Heart left ventricle (tissue), 7 donors: ENCODE data around the genes LGALS9C and FBXW10.

GRCh38 chr17:18325801-18326502 is 10.9 kb downstream of the SMCR8 start:
- PRO-cap, 6 experiments: no peak in any of the 6 experiments
- RAMPAGE, long total RNA, 2 experiments: no peak in any of the 2 experiments
- RRBS: no CpG with 5 or more reads among the region's 9 CpGs

DNA sequence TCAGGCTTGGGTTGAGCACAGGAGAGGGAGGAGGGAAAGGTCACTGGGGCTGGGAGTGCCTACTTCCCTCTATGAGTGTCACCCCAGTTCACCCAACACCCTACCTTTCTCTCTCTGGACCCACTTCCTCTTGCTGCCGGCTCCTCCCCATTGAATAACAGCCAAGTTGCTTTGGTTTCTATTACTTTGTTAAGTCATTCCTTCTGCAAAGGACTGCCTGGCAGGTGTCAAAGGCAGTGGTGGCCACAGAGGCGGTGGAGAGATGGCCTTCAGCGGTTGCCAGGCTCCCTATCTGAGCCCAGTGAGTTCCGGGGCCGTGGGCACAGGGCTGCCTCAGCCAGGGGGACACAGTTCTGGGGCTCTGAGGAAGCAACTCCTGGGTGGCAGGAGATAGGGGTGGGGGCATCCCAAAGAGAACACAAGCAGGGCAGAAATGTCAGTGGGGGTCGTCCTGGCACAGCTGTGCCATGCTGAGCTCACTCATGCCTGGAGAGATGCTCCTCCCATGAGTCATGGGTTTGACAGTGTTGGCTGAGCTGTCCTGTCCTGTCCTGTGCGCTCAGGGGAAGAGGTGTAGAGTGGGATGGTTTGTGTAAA is at the start of gene LGALS9C:
LGALS9C (plus strand) TSS at position 197 of the 597 bp plus-strand sequence.
- PRO-cap, 6 experiments: no peak in any of the 6 experiments
- RAMPAGE, long total RNA, 2 experiments: no peak in any of the 2 experiments
- RRBS: no CpG with 5 or more reads among the region's 7 CpGs

- PRO-cap, 6 experiments: no peak in any of the 6 experiments
- RAMPAGE, long total RNA, 2 experiments: no peak in any of the 2 experiments
- RRBS: no CpG with 5 or more reads among the region's 8 CpGs
These were observed at the start of gene FBXW10 for GRCh38 chr17:18743796-18744310. FBXW10 (plus strand) TSS chr17:18744054.

DNA sequence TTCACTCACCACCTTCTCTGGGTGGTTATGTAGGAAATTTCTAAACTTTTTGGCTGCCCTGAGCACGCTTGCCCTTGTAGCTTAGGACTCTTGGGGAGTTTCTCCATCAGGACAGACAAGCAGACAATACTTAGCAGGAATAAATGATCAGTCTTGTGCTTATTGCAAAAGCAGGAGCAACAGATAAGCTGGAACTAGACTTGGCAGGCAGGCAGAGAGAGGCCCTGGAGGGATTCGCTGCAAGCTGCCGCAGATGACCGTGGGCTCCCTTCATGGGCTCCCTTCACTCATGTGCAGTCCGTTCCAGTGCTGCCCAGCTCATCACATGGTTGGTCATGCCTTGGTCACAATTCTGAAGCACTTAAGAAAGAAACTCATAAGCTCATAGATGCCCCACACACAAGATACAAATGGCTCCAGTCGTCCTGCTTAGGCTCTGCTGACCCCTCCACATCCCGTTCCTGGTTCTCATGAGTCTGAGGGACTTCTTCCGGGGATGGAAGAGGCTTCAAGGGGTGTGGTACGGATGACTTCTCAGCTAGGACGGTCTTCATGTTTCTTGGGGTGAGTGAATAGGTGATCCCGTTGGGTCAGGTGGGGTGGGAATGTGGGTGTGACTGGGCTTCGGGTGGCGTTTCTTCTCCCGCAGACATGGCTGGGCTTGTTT is 2.3 kb upstream of the SLC5A10 start:
- PRO-cap, 6 experiments: no peak in any of the 6 experiments
- RAMPAGE, long total RNA, 2 experiments: no peak in any of the 2 experiments
- RRBS: no CpG with 5 or more reads among the region's 14 CpGs

GRCh38 chr17:19061810-19062122 is 15.0 kb upstream of the GRAP start:
- PRO-cap, 6 experiments: peak in 4 of 6 experiments; most common plus-strand start chr17:19061912 (in 3)
- RAMPAGE, long total RNA, 2 experiments: no peak in any of the 2 experiments
- RRBS: no CpG with 5 or more reads among the region's 17 CpGs

- PRO-cap, 6 experiments: no peak in any of the 6 experiments
- RAMPAGE, long total RNA, 2 experiments: no peak in any of the 2 experiments
- RRBS: no CpG with 5 or more reads among the region's 11 CpGs
These were observed 60.8 kb downstream of the B9D1 start for GRCh38 chr17:19301526-19302259.

DNA sequence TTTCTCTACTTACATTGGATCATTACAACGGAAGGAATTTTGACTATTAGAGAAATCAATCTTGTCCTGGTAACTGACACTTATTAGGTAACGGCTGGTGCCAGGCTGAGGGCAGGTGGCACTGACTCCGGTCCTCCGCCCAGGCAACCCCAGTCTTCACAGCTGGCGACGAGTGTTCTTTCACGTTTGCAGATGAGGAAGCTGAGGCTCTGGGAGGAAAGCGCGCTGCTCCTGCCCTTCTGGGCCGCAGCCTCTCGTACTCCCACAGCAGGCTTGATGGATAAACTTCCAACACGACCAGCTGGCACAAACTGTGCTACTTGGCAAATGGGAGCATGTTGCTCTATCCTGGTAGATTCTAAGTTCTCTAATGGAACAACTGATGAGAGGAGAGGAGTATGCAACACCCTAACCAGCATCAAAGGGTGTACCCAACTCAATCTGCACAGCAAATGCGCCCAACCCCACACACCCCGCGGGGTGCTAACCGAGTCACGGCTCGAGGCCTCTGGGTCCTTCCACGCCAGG is 588 bp upstream of the SLC47A1 start:
- PRO-cap, 6 experiments: no peak in any of the 6 experiments
- RAMPAGE, long total RNA, 2 experiments: no peak in any of the 2 experiments
- RRBS: no CpG with 5 or more reads among the region's 19 CpGs

- PRO-cap, 6 experiments: no peak in any of the 6 experiments
- RAMPAGE, long total RNA, 2 experiments: no peak in any of the 2 experiments
- RRBS: no CpG with 5 or more reads among the region's 3 CpGs
These were observed 16.2 kb downstream of the SLC47A1 start for GRCh38 chr17:19549777-19550397.

DNA sequence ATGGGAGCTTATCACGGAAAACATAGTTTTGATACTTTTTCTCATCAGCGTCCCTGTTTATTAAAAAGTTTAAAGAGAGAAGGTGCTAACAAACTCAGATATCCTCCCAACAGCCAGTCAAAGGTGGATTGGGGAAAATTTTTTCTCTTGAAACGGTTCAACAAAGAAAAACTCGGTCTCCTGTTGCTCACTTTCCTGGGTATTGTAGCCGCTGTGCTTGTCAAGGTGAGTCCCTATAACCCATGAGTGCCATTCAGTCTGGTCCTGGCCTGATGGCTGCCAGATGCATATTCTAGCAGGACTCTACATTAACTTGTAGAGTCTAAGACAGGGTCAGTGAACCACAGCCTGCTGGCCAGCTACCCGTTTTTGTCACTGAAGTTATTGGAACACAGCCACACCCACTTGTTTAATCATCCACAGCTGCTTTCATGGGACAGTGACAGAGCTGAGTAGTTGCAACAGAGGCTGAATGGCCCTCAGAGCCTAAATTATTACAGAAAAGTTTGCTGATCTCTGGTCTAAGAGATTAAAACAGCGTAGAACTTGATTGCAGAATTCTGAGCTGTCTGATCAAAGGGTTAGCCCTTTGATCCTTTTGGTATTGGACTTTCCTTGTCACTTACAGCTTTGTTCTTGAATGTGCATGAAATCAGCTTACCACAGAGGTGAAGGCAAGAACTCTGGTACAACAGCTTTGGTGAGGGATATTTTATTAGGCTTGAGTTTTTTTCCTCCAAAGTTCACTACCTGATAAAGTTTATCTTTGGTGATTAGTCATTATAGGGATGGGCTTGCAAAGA is 23.4 kb downstream of the ALDH3A2 start:
- PRO-cap, 6 experiments: no peak in any of the 6 experiments
- RAMPAGE, long total RNA, 2 experiments: no peak in any of the 2 experiments
- RRBS: no CpG with 5 or more reads among the region's 7 CpGs

GRCh38 chr17:19768028-19768358 is 19.9 kb upstream of the ALDH3A1 start:
- PRO-cap, 6 experiments: no peak in any of the 6 experiments
- RAMPAGE, long total RNA, 2 experiments: no peak in any of the 2 experiments
- RRBS: no CpG with 5 or more reads among the region's 4 CpGs

- PRO-cap, 6 experiments: no peak in any of the 6 experiments
- RAMPAGE, long total RNA, 2 experiments: no peak in any of the 2 experiments
- RRBS: no CpG with 5 or more reads among the region's 3 CpGs
These were observed 48.5 kb upstream of the CDRT15L2 start for GRCh38 chr17:20531106-20531389.

DNA sequence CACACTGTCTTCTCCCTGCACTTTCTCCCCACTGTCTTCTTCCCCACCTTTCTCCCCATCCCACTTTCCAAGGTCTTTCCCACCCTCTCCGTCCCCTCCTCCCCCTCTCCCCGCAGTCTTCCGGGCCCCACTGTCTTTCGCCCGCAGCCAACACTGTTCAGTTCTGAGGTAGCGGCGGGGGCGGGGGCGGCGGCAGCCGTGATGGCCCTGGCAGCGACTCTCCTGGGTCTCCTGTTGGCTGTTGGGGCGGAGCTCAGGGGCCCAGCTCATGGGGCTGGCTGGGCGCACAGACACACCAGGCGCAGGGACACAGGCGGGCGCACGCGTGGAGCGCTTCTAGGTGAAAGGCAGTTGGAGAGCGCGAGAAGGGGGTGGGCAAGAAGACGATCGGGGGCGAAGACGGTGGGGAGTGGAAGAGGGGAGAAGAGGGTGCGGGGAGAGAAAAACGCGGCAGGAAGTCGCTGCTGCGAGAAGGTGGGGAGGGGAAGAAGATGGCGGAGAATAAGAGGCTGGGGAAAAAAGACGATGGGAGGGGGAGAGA is 47.5 kb upstream of the CDRT15L2 start:
- PRO-cap, 6 experiments: peak in 4 of 6 experiments; most common minus-strand start position 155 of the sequence (in 3)
- RAMPAGE, long total RNA, 2 experiments: no peak in any of the 2 experiments
- RRBS: no CpG with 5 or more reads among the region's 33 CpGs

DNA sequence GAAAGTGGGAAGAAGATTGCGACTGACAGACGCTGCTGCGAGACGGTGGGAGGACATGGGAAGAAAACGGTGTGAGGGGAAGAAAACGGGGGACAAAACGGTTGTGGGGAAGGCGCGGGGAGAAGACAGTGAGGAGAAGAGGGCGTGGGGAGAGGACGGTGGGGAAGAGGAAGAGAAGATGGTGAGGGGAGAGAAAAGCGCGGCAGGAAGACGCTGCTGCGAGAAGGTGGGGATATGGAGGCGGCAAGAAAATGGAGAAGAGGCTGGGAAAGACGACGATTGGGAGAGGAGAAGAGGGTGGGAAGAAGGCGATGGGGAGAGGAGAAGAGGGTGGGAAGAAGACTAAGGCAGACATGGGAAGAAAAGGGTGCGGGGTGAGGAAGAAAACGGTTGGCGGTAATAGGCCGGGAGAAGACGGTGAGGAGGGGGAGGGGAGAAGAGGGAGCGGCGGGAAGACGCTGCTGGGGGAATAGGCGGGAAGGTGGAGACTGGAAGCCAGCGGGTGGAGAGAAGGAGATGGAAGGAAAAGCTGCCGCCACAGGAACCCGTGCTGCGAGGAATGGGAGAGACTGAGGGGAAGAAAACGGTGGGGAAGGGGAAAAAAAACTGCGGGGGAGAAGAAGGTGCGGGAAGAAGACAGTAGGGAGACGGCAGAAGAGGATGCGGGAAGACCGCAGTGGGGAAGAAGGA is 46.9 kb upstream of the CDRT15L2 start:
- PRO-cap, 6 experiments: peak in 3 of 6 experiments; most common plus-strand start position 362 of the sequence (in 3)
- RAMPAGE, long total RNA, 2 experiments: no peak in any of the 2 experiments
- RRBS: no CpG with 5 or more reads among the region's 38 CpGs

- PRO-cap, 6 experiments: no peak in any of the 6 experiments
- RAMPAGE, long total RNA, 2 experiments: no peak in any of the 2 experiments
- RRBS: 83% methylated on average over 2 of the region's 15 CpGs
These were observed 127.4 kb downstream of the CDRT15L2 start for GRCh38 chr17:20706828-20707368.

DNA sequence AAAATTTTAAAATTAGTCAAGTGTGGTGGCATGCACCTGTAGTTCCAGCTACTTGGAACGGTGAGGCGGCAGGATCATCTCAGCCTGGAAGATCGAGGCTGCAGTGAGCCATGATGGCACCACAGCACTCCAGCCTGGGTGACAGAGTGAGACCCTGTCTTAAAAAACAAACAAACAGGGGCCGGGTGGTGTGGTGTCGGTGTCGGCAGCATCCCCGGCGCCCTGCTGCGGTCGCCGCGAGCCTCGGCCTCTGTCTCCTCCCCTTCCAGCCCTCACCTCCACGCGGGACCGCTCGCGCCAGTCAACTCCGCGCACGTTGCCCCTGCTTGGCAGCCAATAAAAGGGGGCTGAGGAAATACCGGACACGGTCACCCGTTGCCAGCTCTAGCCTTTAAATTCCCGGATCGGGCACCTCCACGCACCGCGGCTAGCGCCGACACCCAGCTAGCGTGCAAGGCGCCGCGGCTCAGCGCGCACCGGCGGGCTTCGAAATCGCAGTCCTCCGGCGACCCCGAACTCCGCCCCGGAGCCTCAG is 204.6 kb downstream of the CDRT15L2 start:
- PRO-cap, 6 experiments: no peak in any of the 6 experiments
- RAMPAGE, long total RNA, 2 experiments: no peak in any of the 2 experiments
- RRBS: 25% methylated on average over 1 of the region's 46 CpGs

- PRO-cap, 6 experiments: no peak in any of the 6 experiments
- RAMPAGE, long total RNA, 2 experiments: no peak in any of the 2 experiments
- RRBS: no CpG with 5 or more reads among the region's 20 CpGs
These were observed 174.4 kb downstream of the USP22 start for GRCh38 chr17:20868427-20868817.

GRCh38 chr17:20979416-20980009 is 63.3 kb downstream of the USP22 start:
- PRO-cap, 6 experiments: no peak in any of the 6 experiments
- RAMPAGE, long total RNA, 2 experiments: no peak in any of the 2 experiments
- RRBS: no CpG with 5 or more reads among the region's 7 CpGs

DNA sequence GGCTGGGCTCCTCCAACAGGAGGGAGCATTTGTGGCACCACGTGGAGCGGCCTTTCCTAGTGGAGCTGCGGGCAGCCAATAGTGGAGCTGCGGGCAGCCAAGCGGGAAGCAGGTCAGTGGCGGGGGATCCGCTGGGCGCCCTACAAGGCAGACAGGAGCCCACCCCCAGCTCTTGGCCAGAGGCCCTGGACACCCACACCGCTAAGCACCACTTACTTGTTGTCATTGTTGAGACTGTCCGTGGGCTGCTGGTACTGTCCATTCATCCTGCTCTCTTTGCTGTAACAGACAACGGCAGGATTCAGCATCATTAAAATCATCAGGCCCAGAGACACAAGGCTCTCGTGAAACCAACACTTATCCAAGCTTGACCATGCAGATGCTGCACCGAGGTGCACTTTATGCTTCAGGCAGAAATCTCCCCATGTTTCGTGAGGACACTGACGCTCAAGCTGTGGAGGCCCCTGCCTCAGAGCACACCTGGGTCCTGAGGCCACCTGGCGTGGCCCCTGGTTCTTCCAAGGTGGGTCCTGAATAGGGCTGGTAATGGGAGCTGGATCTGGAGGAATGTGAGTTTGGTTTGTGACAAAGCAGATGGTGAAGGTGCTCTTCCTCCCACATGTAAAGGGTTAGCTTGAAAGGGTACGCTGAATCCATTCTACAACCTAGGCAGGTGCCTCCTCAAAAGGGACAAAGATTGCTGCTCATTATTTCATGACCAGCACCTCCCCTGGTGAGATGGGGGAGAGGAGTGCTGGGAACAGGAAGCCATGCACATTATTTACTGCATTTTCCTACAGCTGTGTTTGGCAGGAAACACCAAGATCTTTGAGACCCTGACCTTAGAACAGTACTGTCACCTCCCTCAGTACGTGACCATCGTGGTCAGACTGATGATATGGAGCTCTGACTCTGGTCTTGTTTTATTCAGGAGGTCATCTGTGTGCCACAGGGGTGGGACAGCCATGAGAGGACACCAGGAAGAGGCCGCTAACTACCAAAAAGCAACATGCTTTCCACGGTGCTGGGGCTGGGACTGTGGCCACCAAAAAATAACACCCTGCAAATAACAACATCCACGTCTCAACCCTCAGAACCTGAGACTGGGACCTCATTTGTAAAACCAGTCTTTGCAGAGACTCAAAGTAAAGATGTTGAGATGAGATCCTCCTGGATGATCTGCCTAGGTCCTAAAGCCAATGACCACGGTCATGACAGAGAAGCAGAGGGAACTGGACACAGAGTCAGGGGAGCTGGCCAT is 37.7 kb downstream of the USP22 start:
- PRO-cap, 6 experiments: no peak in any of the 6 experiments
- RAMPAGE, long total RNA, 2 experiments: no peak in any of the 2 experiments
- RRBS: no CpG with 5 or more reads among the region's 23 CpGs

DNA sequence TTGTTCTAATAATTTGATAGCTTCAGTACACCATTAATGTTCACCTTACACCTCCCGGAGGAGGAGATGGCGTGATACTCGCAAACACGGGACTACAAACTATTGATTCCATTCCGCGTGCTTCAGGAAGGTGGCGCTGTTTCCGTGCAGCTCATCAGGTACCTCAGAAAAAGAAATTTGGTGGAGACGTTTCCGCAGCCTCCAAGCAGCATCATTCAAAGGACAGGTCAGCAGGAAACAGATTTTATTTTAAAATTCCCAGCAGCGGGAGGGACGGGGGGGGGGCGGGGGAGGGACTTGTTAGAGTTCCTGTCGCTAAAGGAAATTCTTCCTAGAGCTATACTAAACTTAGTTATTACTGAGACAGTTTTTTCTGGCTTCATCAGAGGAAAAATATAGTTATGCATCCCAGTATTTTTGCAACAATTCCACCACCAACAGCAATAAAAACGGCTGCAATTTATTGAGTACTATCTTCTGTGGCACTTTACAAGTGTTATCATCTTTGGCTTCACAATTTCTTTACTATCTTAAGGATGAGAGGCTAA is 7.0 kb upstream of the DHRS7B start:
- PRO-cap, 6 experiments: peak in 2 of 6 experiments; most common minus-strand start position 224 of the sequence (in 2)
- RAMPAGE, long total RNA, 2 experiments: no peak in any of the 2 experiments
- RRBS: no CpG with 5 or more reads among the region's 15 CpGs

DNA sequence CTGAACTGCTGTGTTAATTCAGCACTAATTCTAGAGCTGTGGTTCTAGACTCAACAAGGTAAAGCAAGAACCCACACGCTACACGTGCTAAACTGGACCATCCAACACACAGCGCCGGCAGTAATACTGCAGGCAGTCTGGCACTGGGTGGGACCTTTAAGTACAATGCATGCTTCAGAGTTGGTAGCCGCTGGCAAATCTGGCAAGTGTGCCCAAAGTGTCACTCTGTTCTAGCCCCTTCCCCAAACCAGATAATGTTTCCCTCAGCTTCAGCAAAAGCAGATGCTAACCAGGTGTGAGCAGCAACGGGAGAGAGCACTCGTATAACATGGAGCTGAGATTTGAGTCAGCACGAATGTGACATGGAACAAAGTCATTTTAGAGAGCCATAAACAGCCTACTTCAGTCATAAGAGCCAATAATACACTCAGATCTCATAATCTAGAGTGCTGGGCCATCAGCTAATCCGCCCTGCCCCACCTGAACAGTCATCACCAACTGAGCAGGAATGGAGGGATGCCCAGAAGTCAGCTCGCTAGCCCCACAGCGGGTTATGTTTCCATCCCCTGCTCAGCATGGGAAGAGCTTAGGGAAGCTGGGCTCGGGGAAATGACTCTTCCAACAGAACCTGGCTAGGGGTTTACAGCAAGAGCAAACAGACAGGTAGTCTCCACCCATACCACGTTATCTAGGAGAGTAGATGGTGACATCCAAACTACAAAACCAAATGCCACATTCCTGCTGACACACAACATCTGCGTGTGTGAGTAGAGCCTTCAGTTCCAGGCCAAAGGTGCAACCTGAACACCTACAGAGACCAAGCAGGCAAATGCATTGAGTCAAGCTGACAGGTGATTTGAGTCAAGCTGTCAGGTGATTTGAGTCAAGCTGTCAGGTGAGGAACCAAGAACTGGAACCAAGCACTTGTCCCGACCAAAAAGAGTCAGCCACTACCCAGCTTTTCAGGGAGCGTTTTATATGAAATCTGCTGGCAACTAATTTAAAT is 2.2 kb downstream of the TMEM11 start:
- PRO-cap, 6 experiments: no peak in any of the 6 experiments
- RAMPAGE, long total RNA, 2 experiments: no peak in any of the 2 experiments
- RRBS: no CpG with 5 or more reads among the region's 16 CpGs